CD14-positive monocyte (primary cell): ENCODE measurements around the gene YIPF4.

DNA sequence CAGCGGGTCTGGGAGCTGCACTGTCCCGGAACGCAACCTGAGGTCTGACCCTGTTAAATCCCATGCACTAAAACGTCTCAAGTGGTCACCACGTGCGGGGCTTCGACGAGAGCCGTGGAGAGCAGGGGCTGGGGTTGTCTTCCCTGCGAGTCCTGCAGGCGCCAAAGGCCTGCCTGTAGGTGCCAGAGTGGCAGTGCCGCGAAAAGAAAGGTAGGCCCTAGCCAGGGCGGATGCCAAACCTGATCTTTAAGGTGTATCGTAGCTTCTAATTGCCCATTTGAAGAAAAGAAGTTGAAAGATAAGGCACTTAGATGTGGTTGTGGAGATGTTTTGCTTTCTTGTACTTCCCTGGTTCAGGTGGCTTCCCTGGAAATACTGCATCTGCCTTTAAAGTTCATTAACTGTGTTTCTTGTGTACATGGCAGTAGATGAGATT lies 712 bp downstream of the LCLAT1 start:
- CAGE, long polyA plus RNA, result no peak

GRCh38 chr2:30661129-30661524 lies 146.1 kb downstream of the CAPN13 start:
- CAGE, long polyA plus RNA, result no peak

GRCh38 chr2:30979859-30980425 lies 158.3 kb downstream of the GALNT14 start:
- CAGE, long polyA plus RNA, result no peak

DNA sequence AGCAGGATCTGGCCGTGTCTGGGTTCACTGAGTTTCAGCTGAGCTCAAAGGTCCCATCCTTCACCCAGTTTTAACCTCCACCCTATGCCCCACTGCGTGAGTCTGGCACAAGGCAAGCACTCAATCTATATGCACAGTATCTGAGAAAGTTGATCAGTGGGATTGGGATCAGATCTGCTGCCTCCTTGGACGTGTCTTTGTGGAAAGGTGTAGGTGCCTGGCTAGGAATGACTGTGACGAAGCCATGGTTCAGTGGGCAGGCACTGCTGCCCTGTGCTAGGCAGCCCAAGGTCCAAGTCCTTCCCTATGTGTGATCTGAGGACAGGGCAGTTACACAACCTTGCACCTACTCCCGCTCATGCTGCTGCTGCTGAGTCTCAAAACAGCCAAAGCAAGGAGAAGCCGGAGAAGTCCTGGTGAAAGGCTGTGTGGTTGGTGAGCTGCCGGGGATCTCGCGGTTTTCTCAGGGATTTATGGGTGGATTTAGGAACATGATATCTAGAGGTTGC lies 54.7 kb downstream of the GALNT14 start:
- CAGE, long polyA plus RNA, result no peak

DNA sequence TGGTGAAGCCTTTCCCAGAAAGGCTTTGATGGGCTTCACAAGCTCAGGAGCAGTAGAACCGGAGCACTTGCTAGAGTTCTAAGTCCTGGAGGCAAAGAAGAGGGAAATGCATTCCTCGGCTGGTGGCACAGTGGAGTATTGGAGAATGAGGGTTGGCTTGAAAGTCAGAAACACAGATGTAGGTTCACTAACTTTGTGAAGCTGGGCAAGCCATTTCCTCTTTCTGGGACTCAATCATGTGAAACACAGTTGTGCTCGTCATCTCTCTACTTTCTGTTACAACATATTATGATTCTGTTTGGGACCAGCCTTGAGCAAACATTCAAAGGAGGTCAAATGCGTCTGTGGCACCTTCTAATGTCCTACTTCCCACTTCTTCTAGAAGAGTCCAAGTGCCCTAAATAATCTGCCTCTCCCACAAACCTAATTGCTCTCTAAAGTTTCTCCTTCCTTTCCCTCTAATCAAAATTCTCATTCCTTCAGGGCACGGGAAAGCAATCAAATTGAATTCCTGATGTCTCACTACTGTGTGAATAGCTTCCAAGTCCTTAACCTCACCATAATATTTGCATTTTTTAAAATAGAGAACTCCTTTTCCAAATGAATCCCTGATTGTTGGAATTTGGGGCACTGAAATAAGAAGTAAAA lies 2.4 kb upstream of the CAPN14 start:
- CAGE, long polyA plus RNA, result no peak

DNA sequence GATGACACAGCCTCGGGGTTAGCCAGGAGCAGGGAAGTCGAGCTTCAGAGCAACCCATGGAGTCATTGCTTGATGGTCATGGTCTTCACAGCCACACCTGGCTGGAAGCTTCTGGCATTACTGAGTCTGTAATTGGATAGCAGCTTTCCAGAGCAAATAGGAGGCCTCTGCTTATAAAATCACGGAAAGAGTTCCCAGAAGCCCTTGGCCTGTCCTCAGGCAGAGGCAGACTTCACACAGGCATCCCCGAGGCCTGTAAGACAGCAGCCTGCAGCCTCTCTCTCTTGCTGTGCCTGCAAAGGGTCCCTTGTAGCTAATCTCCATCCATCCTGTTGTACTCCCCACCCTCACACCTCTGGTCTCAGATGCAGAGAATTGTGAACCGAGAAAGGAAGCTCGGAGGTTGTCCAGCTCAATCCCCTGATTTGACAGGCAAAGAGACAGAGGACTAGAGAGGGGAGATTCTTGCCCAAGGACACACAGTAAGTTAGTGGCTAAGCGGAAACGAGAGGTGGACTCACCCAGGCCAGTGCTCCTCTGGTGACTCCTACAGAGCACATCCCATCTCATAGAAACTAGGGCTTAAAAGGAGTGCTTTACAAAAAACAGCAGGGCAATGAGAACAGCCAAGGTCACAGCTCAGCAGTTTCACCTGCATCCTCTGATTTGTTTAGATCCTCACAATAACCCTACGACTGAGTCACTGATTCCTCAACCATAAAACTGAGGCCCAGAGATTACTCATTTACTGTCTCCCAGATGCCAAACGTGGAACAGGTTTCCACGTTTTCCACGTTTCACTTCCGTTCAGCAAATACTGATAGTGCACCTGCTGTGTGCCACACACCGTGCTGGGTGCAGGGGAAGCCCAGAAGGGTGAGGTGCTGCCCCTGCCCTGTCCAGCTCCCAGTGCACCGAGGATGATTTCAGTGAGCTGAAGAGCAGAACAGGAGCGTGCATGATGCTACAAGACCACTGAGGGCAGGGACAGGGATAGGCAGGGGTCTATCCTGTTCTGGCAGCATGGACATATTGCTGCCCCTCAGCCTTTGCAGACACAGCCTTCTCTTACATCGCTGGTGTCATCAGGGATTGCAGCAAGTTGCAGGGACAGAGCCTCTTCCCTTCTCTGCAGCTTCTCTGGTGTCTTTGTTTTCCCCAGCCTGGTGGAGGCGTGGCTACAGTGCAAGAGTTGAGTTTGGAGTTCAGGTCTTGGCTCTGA lies 22.1 kb downstream of the EHD3 start:
- CAGE, long polyA plus RNA, result no peak

DNA sequence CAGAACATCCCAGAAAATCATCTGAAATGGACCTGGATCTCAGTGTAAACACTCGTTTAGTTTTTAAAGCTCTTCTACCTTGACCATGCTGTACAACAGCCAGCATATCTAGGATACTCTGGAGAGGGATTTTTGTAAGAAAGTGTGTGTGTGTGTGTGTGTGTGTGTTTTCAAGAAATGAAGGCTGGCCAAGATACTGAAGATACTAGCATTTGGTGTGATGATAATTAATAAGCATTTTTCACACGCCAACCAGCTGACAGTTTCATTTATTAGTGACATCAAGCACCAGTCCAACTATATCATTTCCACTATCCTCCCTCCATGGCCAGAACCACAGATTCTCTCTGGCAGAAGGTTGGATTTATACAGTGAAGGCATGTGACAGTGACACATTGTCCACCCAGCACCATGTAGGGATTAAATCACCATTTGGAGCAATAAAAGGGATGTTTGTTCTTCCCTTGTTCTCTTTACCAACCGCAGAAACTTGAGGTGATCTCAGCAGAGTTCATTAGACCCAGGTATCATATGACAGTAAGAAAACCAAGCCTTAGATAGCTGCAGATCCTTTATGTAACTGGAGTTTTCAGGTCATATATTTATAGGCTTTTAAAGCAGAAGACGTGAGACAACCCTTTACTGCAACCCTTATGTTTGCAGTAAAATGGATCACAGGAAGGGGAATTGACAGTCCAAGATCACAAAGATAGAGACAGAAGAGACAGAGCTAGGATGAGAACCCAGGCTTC lies 80.3 kb downstream of the XDH start:
- CAGE, long polyA plus RNA, result no peak

- CAGE, long polyA plus RNA, result no peak
These were observed 22.4 kb downstream of the SRD5A2 start for GRCh38 chr2:31558301-31558744.

DNA sequence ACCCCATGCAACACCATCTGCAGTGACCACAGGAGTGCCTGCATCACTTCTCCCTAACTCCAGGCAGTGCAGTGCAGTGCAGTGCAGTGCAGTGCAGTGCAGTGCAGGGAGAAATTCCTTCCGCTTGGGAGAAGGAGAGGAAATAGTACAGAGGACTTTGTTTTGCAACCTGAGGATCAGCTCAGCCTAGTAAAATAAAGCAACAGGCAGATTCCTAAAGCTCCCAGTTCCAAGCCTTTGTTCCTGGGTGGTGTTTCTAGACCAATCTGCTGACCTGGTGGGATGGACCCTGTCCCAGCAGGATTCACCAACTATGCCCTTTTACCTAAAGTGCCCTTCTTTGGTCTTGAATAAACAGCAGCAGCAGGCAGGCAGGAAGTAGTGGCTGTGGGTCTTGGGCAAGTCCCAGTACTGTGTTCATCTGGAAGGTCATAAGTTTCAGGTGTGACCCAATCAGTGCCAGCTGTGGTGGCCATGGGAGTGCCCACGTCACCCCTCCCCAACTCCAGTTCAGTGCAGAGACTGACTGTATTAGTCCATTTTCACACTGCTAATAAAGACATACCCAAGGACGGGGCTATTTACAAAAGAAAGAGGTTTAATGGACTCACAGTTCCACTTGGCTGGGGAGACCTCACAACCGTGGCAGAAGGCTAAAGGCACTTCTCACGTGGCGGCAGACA lies 148.2 kb upstream of the SRD5A2 start:
- CAGE, long polyA plus RNA, result no peak

- CAGE, long polyA plus RNA, result no peak
These were observed 131.5 kb downstream of the MEMO1 start for GRCh38 chr2:31879026-31880070.

DNA sequence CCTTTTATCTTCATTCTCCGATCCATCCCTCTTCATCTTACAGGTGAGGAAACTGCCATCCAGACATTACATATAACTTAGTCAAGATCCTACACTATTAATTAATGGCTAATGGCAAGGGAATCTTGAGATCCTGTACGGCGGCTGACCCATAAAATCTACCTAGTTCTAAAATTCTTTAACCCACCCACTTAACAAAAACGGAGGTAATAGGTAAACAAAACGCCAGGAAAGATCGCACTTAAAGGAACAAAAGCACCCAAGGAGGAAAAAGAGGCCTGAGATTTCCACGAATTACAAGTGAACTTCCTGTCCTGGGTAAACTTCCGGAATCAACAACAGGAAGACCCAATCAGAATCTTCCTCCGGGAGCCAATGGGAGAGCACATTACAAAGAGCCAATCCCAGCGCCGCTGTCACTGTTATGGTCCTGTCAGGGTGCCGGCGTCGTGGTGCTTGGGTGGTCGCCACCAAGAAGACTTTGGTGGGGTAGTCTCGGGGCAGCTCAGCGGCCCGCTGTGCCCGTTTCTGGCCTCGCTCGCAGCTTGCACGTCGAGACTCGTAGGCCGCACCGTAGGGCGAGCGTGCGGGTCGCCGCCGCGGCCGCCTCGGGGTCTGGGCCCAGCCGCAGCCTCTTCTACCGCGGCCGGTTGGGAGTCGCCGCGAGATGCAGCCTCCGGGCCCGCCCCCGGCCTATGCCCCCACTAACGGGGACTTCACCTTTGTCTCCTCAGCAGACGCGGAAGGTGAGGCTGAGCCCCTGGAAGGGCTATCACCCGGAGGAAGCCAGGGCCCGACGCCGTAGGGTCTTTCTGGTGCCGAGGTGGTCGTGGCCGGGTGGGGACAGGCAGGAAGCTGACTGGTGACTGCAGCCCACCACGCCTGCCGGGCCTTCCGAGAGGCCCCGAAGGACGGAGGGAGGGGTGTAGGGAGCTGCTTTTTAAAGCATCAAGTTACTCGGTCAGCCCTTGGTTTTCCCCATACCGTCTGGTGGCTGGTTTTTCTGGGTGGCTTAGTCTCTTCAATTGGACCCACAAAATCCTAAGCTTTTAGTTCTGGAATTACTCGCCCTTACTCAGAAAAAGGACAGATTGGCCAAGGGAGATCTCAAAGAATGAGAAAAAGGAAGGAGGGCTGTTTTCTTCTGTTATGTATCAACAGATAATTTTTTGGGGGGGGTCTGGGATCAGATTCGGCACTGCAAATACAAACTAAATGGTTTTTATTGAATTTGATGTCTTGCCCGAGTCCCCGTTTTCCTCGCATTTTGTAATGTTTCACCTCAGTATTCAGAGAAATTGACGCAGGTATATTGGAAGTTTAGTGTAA lies at the start of gene YIPF4:
Gene YIPF4, plus strand, starts transcription at position 416 of the 1,329 bp plus-strand sequence.
- CAGE, long polyA plus RNA, result no peak

DNA sequence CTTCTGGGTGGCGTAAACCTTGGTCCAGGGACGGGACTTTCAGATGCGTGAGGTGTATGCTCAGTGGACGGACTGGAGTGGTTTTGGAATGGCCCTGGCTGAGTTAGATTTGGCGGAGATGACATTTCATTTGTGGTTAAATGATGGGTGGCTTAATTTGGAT lies 1.4 kb downstream of the BIRC6 start:
- CAGE, long polyA plus RNA, result no peak

- CAGE, long polyA plus RNA, result no peak
These were observed 129.4 kb upstream of the LTBP1 start for GRCh38 chr2:32817294-32817770.

DNA sequence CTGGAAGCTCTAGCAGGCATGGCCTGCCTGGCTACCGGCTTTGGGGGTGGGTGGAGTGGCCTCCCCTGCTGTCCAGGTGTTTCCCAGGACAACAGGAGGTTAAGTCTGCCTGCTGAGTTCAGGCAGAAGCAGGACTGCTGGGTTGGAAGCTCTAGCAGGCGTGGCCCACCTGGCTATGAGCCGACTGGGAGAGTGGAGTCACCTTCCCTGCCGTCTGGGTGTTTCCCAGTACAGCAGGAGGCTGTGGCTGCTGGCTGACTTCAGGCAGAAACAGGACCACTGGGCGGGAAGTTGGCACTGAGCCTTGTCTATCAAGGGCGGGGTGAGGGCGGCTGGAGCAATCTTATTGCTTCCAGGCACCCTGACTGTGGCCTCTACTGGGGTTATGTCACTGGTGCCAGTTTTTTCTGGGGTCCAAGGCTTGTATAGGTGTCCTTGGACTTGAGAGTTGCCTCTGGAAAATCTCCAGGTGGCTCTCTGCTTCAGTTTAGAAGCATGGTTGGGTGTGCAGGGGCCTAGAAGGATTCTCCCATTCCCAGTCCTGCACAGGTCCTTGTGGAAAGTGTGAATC lies 30.5 kb downstream of the LTBP1 start:
- CAGE, long polyA plus RNA, result no peak

DNA sequence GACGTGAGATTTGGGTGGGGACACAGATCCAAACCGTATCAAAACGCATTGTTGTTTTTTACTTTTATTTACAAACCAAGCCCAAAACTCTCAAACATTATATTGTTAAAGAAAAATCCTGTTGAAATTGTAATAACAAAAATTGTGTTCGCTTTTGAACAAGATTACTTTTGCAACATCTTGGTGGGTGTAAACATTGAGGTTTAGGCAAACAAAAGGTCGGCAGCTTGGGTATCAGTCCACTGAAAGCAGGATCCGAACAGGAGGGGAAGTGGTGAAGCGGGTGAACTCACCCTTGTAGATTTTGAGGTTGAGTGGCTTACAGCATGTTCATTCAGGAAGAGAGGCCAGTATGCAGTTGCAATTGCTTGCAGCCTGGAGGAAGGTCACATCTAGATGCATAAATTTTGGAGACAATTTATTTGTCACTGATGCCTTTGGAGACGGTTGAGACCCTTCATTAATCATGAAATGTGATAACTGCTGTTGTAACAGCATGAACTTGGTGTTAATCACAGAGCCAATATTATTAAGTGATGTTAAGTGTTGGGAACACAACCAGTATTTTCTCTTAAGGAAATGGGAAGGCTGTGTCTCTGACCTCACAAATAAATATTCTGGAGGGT lies 131.0 kb downstream of the LTBP1 start:
- CAGE, long polyA plus RNA, result no peak

- CAGE, long polyA plus RNA, result no peak
These were observed 190.5 kb downstream of the LTBP1 start for GRCh38 chr2:33137211-33137608.

- CAGE, long polyA plus RNA, result no peak
These were observed 107.4 kb upstream of the FAM98A start for GRCh38 chr2:33706491-33706936.

- CAGE, long polyA plus RNA, result no peak
These were observed 128.7 kb upstream of the FAM98A start for GRCh38 chr2:33727675-33728340.

- CAGE, long polyA plus RNA, result no peak
These were observed 2.3 kb downstream of the CRIM1 start for GRCh38 chr2:36357890-36358294.

GRCh38 chr2:36569583-36569878 lies 28.4 kb downstream of the FEZ2 start:
- CAGE, long polyA plus RNA, result no peak